Amniotic epithelial cell (primary cell): ENCODE measurements around a stretch of chr14.

GRCh38 chr14:35116884-35117549 lies 4.8 kb downstream of the PPP2R3C start:
- RRBS: no CpG with 5 or more reads among the region's 5 CpGs

DNA sequence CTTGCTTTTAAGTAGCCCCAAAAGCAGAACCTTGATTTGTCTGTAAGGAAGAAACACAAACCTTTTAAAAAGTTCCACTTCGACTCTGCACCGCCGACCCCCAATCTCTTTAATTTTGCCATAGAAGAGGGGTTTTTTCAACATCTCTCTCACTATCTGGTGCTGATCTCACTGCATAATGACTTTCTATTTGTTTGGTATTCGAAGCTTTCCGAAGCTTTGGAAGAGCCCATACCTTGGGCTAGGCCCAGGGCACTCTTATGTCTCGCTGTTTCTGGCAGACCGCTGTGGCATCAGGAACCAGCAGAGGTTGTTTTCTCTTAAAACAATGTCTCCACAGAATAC lies 688 bp downstream of the PRORP start:
- RRBS: no CpG with 5 or more reads among the region's 7 CpGs

DNA sequence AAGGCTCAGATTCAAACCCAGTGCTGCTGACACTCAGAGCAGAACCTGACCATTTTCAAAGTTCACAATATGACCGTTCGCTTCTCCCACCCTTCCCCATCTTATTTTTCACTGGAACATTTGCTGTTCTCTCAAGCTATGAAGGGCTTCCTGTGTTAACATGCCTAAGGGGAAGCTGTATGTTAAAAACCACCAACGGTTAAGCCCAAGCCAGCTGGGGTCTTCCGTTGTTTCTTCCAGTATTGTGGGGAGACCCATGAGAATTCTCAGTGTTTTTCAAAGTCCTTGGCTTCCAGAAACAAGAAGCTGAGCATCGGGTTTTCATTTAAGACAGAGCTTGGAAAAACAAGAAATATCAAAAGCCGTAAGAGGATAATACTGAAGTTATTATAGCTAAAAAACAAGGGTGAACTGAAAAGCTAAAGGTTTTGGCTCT lies 6.0 kb upstream of the PSMA6 start:
- RRBS: no CpG with 5 or more reads among the region's 6 CpGs

DNA sequence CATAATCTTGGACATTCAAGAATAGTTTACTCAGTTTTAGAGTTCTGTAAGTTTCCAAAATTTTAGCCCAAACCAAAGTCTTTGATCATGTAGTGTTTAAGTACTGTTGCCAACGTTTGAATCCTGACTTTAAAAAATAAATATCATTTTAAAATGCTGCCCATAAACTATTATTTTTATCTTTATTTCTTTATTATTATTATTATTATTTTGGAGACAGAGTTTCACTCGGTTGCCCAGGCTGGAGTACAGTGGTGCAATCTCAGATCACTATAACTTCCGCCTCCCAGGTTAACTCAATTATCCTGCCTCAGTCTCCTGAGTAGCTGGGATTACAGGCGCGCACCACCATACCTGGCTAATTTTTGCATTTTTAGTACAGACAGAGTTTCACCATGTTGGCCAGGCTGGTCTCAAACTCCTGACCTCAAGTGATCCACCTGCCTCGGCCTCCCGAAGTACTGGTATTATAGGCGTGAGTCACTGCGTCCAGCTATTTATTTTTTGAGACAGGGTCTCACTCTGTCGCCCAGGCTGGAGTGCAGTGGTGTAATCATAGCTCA lies 6.4 kb downstream of the PSMA6 start:
- RRBS: no CpG with 5 or more reads among the region's 10 CpGs

DNA sequence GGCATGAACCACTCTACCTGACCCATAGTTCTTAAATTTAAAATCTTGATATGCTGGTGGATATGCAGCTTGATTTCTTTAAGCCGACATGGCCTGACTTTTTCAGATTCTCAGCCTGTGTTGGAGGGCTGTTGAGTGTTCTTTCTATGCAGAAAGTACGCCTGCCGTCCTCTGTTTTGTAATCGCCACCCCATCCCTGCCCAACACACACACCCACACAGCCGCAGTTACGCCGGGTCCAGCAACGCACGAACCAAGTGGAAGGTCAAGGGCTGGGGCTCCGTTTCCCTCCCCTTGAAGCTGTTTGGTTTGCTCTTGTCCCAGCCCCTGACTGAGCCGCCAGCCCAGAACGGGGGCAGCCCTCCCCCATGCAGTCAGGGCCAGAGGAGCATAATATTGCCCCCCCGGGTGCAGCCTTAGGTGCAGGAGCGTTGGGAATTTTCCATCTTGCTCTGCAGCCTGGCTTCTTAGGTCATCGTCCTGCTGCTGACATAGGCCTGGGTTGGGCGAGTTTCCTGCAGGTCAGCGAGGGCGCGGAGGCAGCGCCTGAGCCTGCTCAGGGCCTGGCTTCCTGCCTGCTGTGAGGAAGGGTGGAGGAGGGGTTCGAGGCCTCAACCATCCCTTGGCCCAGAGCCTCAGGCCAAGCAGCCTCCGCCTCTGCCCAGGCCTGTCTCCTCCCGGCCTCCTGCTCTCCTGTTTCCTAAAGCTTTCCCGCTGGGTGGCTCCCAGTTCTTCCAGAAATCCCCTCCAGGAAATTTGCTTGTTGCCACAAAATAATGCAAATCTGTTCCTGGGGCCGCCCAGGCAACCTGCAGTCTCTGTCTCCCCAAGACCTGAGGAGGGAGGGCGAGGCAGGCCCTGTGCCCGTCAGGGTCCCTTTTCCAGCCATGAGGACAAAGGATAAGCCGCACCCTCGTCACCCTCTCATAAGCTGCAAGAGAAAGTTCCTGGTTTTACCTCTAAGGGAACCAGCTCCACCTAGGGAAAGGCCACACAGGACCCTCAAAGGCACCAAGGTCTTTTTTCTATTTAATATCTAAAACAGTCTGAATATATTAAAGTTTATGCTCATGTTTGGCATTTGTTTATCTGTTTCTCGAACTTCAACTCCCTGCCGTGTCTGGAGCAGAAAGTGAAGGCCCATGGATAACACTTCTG lies 44.5 kb downstream of the PSMA6 start:
- RRBS: no CpG with 5 or more reads among the region's 31 CpGs

DNA sequence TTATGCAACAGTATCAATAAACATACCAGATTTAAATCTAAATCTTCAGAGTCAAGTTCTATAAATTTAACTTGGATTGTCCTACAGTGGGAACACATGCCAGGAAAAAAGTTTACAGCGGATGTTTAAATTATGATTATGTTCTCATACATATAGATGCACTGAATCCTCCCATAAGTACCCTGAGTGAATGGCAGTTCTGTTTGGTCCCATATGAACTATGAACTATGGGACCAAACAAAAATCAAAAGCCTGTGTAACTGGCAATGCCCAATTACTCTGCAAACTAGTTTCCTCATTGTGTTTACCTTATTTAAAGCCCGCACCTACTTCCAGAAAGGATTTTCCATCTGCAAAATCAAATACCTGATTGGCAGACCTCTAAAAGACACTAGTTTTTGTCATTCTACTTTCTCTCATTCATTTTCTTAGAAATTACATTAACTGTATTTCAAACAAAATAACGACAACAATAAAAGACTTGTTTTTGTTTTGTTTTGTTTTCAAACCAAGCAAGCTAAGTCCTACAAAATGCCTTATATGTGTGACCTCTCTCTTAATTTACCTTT lies 2.6 kb downstream of the RALGAPA1 start:
- RRBS: no CpG with 5 or more reads among the region's 3 CpGs

DNA sequence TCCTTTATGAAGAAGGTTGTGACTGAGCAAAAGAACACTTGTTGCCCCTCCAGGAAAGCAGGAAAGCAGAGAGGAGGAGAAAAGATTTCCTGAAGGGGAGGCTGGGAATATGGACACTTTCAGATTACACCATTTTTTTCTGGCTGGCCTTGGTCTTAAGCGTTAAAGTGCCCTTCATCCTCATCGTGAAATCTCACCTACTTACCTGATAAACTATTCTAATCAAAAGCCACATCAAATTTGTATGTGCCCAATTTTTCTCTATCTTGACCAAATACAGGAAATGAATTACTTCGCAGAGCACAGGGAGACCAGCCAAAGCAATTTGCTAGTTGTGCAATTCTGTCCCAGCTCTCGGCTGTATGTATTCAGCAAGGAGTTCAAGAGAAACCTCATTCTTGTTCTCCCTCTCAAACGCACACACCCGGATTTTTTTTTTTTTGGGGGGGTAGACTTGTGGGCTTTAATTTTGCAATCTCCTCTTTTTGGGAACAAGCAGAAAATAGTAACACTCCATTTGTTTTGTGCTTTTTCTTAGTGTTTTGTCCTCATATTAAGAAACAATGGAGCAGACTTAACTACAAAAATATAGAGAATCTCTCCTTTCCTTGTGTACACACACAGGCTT lies 64.4 kb downstream of the MBIP start:
- RRBS: no CpG with 5 or more reads among the region's 6 CpGs

GRCh38 chr14:37168550-37169167 lies 3.7 kb downstream of the SLC25A21 start:
- RRBS: no CpG with 5 or more reads among the region's 5 CpGs

GRCh38 chr14:37600776-37601487 lies 5.5 kb downstream of the TTC6 start:
- RRBS: no CpG with 5 or more reads among the region's 2 CpGs

GRCh38 chr14:37602608-37603344 lies 7.3 kb downstream of the TTC6 start:
- RRBS: no CpG with 5 or more reads among the region's 21 CpGs

- RRBS: 14% methylated on average over 7 of the region's 36 CpGs
Observed at GRCh38 chr14:37611064-37611400, 15.6 kb downstream of the TTC6 start.

- RRBS: no CpG with 5 or more reads among the region's 2 CpGs
Observed at GRCh38 chr14:38270839-38271119, 14.9 kb upstream of the CLEC14A start.

GRCh38 chr14:38906060-38906464 lies 197.0 kb downstream of the SEC23A start:
- RRBS: no CpG with 5 or more reads among the region's 2 CpGs

- RRBS: 98% methylated on average over 2 of the region's 24 CpGs
Observed at GRCh38 chr14:39029683-39030788, 73.0 kb downstream of the SEC23A start.

GRCh38 chr14:41629617-41630202 lies 23.0 kb downstream of the LRFN5 start:
- RRBS: no CpG with 5 or more reads among the region's 1 CpG

DNA sequence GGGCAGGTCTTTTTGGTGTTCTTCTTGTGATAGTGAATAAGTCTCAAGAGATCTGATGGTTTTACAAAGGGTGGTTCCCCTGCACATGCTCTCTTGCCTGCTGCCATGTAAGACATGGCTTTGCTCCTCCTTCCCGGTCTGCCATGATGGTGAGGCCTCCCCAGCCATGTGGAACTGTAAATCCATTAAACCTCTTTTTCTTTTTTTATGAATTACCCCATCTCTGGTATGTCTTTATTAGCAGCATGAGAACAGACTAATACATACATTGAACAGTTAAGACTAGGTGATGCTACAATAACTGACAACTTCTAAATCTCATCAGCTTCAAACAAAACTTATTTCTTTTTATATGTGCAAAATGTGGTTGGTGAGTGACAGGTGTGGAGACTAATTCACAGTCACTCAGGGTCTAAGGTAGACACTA lies 314.1 kb downstream of the FSCB start:
- RRBS: no CpG with 5 or more reads among the region's 1 CpG

GRCh38 chr14:44712392-44712967 lies 184.6 kb upstream of the C14orf28 start:
- RRBS: no CpG with 5 or more reads among the region's 8 CpGs

DNA sequence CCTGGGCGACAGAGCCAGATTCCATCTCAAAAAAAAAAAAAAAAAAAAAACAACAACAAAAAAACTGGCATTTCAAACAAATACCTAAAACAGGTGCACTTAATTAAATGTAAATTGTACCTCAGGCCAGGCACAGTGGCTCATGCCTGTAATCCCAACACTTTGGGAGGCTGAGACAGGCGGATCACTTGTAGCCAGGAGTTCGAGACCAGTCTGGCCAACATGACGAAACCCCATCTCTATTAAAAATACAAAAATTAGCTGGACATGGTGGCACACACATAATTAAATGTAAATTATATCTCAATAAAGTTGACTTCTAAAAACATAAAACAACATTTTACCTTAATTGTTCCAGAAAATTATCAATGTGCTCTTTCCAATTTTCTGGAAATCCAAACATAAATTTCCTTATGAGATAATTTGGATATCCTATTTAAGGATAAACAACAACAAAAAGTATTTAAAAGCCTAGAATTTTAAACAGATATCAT lies 20.6 kb downstream of the MIS18BP1 start:
- RRBS: no CpG with 5 or more reads among the region's 4 CpGs

DNA sequence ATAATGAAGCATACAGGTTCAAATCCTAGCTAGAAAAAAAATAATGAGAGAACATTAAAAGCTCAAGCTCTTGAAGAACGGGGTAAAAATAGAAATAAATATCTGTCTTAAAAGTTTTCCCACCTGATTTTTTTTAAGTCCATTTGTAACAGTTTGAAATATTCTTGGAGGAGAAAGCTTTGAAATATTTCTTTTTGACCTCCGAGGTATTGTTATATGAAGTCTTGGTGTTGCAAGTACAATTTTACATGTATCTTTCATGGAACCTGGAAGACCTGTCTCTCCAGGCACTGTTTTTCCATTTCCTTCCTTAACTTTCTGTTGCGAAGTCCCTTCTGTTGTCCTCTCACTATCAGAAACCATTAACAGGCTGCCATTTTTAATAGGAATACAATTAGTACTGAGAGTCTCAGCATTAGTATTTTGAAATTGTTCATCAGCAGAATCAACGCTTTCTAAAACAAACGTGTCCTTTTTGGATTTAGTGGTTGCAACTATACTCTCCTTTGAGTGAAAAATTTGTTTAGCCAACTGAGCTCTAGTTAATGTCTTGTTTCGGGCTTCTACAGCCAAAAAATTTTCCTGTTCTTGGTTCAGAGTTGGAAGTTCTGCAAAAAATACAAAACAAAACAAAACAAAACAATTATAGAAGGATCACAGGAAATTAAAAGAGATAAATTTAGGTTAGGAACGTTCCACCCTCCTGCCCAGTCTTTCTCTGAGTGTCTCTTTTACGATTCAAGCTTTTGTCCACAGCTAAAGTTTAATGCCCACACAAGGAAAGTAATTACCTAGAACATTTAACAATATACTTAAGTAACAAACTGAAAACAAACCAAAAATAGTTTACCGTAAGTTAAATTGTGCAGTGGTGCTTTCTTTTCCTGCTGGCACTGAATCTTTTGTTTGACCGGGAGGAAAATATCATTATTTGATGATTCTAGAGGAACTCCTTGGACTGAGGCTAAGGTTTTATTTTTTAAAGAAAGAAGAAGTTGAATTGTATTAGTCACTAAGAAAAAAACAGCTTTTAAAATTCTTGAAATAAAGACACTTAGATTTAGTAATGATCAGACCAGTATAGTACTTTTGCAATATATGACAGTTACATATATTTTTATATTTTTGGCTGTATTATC lies 10.7 kb downstream of the MIS18BP1 start:
- RRBS: no CpG with 5 or more reads among the region's 10 CpGs

DNA sequence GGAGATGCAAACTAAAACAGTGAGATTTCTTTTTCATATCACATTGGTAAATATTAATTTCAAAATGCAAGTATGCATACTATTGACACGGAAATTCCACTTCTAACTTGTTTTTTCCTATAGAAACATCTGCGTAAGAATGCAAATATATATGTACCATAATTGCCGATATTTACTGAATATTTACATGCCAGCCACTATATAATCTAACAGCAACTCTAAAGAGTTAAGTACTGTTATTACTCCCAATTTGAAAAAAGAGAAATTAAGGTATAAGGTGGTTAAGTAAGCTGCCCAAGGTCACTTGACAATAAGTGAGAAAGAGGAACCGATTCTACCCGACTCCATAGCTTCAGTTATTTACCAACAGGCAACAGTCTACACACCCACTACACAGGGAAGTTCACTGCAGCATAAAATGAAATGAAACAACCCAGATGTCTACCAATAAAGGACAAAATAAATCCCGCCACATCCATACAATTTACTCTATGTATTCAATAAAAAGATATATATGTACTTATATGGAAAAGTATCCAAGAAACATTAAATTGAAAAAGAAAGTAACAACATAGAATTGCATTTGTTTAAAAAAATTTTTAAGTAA lies 1.1 kb downstream of the MIS18BP1 start:
- RRBS: no CpG with 5 or more reads among the region's 6 CpGs